ENCODE results near the gene SHBG.

DNA sequence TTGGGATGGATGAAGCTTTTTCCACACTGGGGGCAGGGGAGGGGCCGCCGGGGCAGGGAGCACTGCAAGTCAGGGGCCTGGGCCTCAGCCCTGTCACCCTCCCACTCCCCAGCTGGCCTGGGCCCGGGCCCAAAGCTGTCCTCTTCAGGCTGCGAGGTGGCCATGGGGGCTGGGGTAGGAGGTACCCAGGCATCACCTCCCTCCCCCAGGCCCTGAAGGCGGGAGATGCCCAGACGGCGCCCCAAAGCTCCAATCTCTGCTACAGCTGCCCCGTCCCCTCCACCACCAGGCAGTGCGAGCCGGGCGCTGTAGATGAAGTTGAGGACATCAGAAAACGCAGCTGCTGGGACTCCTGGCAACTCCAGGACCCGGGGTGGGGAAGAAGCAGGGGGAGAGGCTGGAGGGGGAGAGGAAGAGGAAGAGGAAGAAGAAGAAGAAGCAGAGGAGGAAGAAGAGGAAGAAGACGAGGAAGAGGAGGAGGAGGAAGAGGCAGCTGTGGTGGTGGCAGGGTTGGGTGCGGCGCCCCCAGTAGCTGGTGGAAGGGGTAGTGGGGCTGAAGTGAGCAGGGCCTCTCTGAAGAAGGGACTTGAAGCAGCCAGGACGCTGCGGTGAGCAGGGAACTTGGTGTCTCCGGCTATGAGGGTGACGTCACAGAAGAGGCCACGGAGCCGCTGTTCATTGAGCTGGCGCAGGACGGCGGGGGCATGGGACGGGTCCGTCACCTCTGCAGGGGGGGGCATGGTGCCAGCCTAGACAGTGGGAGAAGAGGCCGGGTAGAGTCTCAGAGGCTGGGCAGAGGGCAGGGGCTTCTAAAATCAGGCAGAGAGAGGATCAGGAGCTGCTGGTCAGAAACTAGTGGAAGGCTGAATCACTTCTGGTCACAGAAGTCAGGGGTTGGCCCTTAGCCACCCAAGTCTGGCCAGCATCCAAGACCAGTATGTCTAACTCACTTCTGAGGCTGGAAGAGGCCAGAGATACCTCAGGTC lies 13.1 kb downstream of the ZBTB4 start:
- PRO-cap = no peak
- RAMPAGE, long total RNA, 2 experiments = no peak in any of the 2 experiments

DNA sequence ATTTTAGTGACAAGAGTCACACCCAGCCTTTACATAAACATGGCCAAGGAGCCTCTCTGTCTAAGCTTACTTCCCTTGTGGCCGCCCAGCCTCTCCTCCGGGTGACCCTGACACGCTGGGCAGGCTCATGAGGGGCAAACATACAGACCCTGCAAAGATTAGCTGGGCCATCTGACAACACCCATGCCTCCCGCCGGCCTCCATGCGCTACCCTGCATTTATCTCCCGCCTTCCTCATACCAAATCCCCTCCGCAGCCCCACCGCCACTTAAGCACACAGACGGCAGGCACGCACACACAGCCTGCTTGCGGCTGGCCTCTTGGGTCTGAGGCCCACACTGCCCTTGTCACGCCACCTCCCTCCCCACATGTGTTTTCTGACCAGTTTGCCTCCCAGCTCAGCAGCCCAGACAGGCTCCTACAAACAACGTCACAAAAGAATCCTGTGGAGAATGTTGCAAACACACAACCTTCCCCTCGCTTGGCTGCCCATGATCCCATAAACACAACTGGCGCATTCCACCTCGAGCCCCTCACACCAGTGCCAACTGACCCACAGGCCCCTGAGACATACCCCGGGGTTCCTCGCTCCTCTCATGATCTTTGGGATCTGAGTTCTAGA lies 1.5 kb downstream of the ZBTB4 start:
- PRO-cap = unidirectional peak, plus-strand start at position 271 of the sequence; bidirectional peak, plus-strand start at position 435 of the sequence, minus-strand start at position 328 of the sequence
- RAMPAGE, long total RNA, 2 experiments = no peak in any of the 2 experiments

DNA sequence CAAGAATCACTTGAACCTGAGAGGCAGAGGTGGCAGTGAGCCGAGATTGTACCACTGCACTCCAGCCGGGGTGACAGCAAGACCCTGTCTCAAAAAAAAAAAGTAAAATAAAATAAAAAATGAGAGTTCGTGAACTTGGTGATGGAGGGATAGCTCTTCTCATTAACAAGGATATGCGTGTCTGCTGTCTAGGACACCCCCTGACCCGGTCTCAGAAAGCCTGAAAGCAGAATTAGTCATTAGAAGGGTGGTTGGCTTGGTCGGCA lies 11.2 kb downstream of the SLC35G6 start:
- PRO-cap = no peak
- RAMPAGE, long total RNA, 2 experiments = no peak in any of the 2 experiments

DNA sequence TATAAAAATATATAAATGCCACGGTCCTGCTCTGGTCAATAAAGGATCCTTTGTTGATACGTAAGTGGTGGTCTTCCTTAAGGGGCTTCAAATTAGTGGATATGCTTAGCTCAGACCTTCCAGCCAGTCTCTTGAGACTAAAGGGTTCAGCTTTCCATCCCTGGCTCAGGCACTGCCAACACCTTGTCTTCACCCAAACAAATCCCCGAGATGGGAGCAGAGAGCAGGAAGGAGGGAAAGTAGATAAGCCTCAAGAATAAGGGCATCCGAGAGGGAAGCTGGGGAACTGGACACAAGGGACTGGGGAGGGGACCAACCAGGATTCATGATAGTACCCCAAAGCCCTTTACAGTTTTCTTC lies 739 bp upstream of the EIF4A1 start:
- PRO-cap = no peak
- RAMPAGE, long total RNA, 2 experiments = no peak in any of the 2 experiments

GRCh38 chr17:7588526-7589275 lies 1.2 kb downstream of the SOX15 start:
- PRO-cap = no peak
- RAMPAGE, long total RNA, 2 experiments = no peak in any of the 2 experiments

- PRO-cap = bidirectional peak, plus-strand start at chr17:7614689, minus-strand start at chr17:7614582
- RAMPAGE, long total RNA, 2 experiments = no peak in any of the 2 experiments
Measured at GRCh38 chr17:7614342-7614615, 418 bp downstream of the FXR2 start.

GRCh38 chr17:7629717-7630359 lies at the start of gene SHBG:
TSS of gene SHBG (plus strand) at chr17:7630135.
- PRO-cap = no peak
- RAMPAGE, long total RNA, 2 experiments = no peak in any of the 2 experiments

- PRO-cap = no peak
- RAMPAGE, long total RNA, 2 experiments = no peak in any of the 2 experiments
Measured at GRCh38 chr17:7634479-7634783, 4.5 kb downstream of the SHBG start.

DNA sequence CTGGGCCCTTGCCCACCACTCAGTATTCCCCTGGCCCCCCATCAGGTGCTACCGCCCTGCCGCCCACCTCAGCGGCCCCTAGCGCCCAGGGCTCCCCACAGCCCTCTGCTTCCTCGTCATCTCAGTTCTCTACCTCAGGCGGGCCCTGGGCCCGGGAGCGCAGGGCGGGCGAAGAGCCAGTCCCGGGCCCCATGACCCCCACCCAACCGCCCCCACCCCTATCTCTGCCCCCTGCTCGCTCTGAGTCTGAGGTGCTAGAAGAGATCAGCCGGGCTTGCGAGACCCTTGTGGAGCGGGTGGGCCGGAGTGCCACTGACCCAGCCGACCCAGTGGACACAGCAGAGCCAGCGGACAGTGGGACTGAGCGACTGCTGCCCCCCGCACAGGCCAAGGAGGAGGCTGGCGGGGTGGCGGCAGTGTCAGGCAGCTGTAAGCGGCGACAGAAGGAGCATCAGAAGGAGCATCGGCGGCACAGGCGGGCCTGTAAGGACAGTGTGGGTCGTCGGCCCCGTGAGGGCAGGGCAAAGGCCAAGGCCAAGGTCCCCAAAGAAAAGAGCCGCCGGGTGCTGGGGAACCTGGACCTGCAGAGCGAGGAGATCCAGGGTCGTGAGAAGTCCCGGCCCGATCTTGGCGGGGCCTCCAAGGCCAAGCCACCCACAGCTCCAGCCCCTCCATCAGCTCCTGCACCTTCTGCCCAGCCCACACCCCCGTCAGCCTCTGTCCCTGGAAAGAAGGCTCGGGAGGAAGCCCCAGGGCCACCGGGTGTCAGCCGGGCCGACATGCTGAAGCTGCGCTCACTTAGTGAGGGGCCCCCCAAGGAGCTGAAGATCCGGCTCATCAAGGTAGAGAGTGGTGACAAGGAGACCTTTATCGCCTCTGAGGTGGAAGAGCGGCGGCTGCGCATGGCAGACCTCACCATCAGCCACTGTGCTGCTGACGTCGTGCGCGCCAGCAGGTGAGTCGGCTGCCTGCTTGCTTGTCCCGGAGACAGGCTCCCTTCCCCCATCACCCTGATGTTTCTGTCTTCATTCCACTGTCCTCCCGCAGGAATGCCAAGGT lies 5.8 kb upstream of the TMEM88 start:
- PRO-cap = no peak
- RAMPAGE, long total RNA, 2 experiments = start-site peak on the plus strand in 2 of 2 experiments, centred at positions 252 to 819 of the sequence, 21 to 50 reads per replicate

GRCh38 chr17:7849833-7850686 lies 4.8 kb upstream of the TMEM88 start:
- PRO-cap = no peak
- RAMPAGE, long total RNA, 2 experiments = start-site peak on the plus strand in 2 of 2 experiments, at chr17:7850136-7850146 at its widest, 16 to 25 reads per replicate

DNA sequence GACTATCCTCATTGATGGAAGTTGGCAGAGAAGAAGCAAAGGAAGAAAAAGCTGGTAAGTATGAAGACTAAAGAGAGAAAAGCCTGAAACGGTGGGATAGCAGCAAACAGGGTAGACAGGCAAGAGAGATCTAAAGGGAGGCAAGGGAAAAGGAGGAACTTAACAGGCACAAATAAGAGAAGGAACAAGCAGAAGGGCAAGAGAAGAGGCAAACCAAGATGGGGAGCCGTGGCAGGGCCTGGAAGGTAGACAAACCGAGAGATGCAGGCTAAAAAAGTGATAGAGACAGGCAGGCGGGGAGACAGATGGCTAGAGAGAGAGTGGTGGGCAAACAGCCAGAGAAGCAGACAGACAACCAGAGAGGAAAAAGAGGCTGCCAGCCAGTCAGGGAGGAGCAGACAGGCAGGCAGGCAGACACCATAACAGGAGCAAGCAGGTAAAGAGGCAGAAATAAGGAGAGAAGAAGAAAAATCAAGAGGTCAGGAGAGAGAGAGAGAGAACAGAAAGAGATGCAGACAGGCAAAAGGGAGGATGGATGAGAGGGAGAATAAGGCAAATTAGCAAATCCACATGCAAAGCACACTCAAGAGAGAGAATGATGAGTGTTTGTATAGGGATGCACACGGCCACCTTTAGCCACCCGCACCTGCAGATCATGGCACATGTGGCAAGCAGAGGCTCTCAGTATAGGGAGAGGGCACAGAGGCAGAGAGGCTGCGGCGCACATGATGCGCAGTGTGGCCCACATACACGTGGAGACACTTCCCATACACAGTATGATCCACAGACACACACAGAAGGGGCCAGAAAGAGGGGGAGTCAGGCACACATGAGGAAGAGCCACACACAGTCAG lies 6.8 kb upstream of the CHD3 start:
- PRO-cap = unidirectional peak, plus-strand start at position 191 of the sequence; unidirectional peak, plus-strand start at position 383 of the sequence
- RAMPAGE, long total RNA, 2 experiments = no peak in any of the 2 experiments

- PRO-cap = bidirectional peak, plus-strand start at chr17:7886865, minus-strand start at chr17:7886933
- RAMPAGE, long total RNA, 2 experiments = start-site peak on the plus strand in 1 of 2 experiments, at chr17:7886186-7886221 at its widest, 33 reads per replicate
Measured at GRCh38 chr17:7885998-7887083, 2.2 kb upstream of the CHD3 start.

GRCh38 chr17:7887084-7887992 lies 1.3 kb upstream of the CHD3 start:
- PRO-cap = bidirectional peak, plus-strand start at chr17:7887821, minus-strand start at chr17:7887414
- RAMPAGE, long total RNA, 2 experiments = start-site peak on the plus strand in 1 of 2 experiments, at chr17:7887560-7887818 at its widest, 103 reads per replicate

DNA sequence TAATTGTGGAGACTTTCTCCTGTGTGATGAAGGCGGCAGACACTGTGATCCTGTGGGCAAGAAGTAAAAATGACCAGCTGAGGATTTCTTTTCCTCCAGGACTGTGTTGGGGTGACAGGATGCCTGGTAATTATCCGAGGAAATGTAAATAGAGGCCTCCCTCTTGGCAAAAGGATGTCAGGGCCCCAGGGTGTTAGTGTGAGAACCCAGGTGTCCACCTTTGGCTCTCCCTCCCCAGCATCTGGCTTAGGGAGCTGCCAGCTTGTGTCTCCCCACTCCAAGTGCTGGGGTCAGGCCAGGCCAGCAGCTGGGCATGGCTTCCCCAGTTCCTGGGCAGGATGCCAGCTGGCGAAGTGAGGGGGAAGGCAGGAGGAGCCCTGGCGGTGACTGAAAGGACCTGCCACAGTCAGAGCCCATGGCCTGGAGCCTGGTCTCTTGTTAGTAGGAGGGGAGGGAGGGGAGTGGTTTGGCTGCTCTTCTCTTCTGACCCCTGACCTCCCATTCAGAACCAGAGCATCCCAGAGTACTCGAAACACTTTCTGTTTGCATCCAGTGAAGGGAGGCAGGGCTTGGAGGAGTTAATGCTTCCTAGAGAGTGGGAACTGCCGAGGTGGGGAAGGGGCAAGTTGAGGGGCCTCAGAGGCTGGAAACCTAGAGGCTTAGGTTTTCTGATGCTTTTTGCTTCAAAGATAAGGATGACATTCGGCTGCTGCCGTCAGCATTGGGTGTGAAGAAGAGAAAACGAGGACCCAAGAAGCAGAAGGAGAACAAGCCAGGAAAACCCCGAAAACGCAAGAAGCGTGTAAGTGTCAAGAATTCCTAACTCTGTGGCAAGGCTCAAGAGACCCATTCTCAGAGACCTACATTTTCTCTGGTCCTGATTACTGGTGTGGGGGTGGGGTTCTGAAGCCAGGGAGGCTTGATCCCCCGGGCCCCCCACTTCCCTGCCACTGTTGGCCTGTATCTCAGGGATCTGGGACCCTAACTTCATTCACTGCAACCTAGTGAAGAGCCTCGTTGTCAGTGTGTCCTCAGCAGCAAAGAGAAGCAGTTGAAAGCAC lies 716 bp downstream of the CHD3 start:
- PRO-cap = bidirectional peak, plus-strand start at position 405 of the sequence, minus-strand start at position 243 of the sequence
- RAMPAGE, long total RNA, 2 experiments = start-site peak on the plus strand in 1 of 2 experiments, centred at position 711 of the sequence, 45 reads per replicate

- PRO-cap = no peak
- RAMPAGE, long total RNA, 2 experiments = start-site peak on the plus strand in 1 of 2 experiments, at chr17:7936424-7936476 at its widest, 33 reads per replicate
Measured at GRCh38 chr17:7935938-7936652, 4.1 kb downstream of the CNTROB start.

- PRO-cap = no peak
- RAMPAGE, long total RNA, 2 experiments = no peak in any of the 2 experiments
Measured at GRCh38 chr17:7936653-7937032, 4.6 kb downstream of the CNTROB start.

DNA sequence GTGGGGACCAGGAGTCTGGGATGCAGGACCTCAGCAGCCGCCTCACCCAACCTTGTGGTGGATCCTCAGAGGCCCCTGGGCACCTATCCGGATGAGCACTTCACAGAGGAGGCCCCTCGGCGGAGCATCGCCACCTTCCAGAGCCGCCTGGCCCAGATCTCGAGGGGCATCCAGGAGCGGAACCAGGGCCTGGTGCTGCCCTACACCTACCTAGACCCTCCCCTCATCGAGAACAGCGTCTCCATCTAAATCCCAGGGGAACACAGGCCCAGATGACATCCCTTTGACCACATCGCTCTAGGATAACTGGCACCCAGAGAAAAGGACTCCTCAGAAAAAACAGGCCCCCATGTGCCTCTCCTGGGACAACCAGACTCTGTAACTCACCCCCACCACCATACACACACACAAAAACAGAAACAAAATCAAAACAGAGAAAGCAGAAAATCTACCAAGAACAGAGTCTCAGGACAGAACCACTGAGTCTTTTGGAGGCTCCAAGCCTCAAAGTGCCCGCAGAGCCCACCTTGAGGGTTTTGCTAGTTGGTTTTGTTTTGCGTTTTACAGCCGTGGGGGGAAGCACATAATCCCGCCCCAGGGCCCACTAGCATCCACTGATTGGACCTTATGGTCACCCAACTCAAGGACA lies 9.6 kb downstream of the ALOX15B start:
- PRO-cap = no peak
- RAMPAGE, long total RNA, 2 experiments = start-site peak on the plus strand in 2 of 2 experiments, centred at positions 90 to 118 of the sequence, 50 to 66 reads per replicate

GRCh38 chr17:8139290-8139839 lies 12.8 kb downstream of the PER1 start:
- PRO-cap = no peak
- RAMPAGE, long total RNA, 2 experiments = no peak in any of the 2 experiments

DNA sequence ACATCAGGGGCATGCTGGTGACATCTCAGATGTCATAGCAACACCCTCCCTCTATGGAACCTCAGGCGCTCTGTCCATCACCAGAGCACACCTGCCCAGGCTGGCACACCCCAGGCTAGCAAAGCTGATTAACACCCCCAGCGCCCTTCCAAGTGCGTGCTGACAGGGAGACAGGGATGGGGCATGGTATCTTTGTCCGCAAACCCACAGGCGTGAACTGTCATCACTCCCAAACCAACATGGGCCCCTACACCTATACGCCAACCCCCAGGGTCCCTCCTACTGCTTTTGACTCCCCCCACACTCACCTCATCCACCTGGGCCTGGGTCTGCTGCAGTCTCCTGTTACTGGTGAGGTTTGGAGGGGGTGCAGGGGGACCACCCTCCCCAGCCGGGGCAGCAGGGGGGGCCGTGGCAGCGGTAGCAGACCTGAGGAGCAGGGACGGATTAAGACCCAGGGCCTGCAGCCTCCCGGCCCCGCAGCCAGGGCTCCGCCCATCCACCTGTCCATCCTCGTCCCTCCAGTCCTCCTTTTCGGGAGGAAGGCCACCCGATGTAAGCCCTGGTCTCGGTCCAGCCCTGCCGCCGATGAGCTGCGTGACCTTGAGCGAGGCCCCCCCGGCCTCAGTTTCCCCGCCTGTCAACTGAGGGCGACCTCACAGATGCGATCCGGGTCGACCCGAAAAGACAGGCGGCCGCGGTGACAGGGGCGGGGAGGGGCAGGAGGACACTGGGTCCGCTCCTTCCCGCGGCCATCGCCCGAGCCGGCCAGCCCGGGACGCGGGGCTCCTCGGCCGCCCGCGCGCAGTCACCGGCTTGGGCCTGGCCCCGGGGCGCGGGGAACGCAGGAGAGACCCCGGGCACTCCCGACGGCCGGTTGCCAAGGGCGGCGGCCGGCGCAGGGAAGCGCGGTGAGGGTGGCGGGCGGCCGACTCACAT lies 538 bp downstream of the VAMP2 start:
- PRO-cap = bidirectional peak, plus-strand start at position 531 of the sequence, minus-strand start at position 505 of the sequence
- RAMPAGE, long total RNA, 2 experiments = no peak in any of the 2 experiments

DNA sequence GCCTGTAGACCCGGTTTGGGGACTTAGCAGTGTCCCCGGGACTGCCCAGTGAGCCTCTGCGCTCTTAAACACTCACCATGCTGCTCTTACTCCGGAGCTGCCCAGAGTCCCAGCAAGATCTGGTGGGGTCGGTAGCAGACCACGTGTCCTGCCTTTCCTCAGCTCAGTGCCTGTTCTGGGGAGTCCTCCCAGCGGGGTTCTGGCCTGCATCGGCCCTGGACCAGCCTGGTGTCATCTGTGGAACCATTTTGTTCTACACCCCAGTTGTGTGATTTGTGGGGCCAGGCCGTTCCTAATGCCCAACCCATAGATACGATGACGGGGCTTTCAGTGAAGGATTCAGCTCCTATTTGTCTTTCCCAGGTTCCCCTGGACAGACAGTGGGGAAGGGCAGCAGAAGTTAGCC lies 13.4 kb upstream of the AURKB start:
- PRO-cap = no peak
- RAMPAGE, long total RNA, 2 experiments = no peak in any of the 2 experiments